Anterior vena cava (tissue), 1 donor: ENCODE measurements around a stretch of chr1.

- PRO-cap: no peak
Observed at GRCh38 chr1:117114768-117115311, 6.7 kb downstream of the TRIM45 start.

DNA sequence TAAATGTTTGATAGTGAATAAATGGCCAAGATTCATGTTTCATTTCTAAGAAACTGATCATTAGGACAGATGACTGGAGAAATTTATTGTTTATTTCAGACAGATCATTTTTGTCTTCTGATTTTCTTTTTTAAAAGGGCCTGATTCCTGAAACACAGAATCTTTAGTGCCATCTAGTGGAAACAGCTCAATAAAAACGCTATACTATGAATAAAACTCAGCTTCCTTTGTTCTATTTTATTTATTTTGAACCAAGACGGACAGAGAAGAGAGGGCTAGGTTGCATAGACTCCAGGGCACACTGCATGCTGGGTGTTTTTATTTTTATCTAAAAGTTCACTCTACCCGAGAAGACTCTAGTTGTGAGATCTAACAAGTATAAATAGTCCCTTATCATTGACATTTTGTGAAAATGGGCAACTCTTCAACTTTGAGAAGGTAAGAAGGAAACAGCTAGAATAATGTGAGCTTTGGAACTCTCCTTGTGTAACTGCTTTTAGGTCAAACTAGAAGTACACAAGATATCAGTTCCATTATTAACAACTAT is 7.1 kb upstream of the TRIM45 start:
- PRO-cap: no peak

DNA sequence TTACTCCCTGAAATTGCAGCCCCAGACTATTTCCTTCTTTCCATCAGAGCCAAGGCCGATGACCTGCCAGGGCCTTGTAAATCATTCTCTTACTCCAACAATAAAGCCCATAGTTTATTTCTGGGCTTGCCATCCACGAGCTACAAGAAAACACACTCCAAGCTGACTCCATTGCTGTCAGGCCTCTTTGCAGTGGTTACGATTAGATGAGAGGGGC is 21.3 kb upstream of the VTCN1 start:
- PRO-cap: no peak

DNA sequence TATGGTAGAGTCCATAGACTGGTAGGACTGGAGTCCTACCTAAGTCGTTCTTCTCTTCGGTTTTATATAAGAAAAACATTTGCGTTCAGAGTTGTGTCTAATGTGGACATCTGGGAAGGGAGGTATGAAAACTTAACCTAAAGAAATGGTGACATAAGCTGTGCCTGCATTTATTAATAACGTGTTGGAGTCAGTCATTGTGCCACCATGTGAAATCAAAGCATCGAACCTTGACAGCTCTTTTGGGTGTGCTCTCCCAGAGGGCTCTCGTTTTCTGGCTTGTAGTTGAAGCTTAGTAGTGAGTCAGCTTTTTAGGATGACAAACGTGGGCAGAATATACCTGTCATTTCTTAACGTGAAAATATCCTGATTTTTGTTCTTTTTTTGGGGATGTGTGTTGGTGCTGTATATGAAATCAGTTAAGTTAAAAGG is 1.4 kb downstream of the MAN1A2 start:
- PRO-cap: unidirectional peak, minus-strand start at position 276 of the sequence

- PRO-cap: no peak
Observed at GRCh38 chr1:117615496-117616017, 9.7 kb downstream of the TENT5C start.

GRCh38 chr1:117629423-117630104 is 23.7 kb downstream of the TENT5C start:
- PRO-cap: no peak

DNA sequence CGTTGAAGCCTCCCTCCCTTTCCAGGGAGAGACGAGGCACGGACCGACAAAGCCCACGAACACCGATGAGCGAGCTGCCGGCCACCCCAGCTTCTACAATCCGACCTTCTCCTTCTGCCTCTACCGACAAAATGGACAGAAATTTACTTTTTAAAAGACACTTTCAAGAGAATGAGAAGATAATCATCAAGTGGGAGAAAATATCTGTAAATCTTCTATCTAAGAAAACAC is 150.7 kb downstream of the GDAP2 start:
- PRO-cap: no peak

DNA sequence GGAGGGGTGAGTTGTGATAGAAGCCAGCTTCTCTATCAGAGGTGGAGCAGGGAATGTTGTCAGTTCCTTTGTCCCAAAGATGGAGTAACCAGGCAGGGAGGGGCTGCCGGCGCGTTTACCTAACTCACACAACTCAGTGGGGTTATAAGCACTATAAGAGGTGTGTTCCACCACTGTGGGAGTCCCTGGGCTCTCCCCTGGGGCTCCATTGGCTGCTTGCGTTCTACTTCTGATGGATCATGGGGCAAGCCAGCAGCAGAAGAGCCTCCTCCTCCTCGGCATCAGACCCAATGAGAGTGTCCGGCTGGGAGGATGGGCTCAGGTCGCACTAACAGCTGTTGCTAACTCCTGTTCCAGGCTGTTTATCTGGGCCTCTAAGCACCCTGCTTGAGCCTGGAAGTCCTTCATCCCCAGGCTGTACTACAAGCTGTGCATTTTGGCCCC is 108.5 kb downstream of the GDAP2 start:
- PRO-cap: no peak

GRCh38 chr1:118461737-118462084 is 276.7 kb upstream of the SPAG17 start:
- PRO-cap: no peak

GRCh38 chr1:118912514-118912890 is 75.6 kb downstream of the TBX15 start:
- PRO-cap: no peak

GRCh38 chr1:119139455-119139874 is 988 bp downstream of the WARS2 start:
- PRO-cap: no peak

DNA sequence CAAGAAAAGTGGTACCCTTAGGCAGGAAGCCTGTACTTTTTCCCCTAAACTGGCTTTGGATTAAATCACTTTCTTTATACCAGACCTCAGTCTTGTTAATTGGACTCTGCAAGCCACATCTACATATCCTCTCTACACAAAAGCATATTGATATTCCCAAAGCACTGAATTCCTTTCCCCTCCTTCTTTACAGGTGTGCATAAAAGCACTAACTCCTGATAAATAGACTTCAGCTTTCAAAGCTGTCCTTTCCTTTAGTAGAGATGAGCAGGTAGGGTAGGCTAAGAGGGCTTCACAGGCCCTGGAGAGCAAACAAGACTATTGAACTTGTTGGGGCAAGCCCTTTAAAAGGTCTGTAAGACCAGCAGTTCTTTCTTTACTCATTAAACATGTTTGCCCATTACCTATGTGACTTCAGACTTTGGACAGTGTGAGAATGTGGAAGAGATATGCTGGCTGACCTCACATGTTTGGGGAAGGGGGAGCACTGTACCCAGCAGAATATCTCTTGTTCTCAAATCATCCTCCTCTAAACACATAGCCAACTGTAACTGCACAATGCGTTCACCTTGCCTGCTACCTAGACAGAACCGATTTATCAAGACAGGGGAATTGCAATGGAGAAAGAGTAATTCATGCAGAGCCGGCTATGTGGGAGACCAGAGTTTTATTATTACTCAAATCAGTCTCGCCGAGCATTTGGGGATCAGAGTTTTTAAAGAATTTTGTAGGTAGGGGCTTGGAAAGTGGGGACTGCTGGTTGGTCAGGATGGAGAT is 27.2 kb upstream of the HAO2 start:
- PRO-cap: no peak

DNA sequence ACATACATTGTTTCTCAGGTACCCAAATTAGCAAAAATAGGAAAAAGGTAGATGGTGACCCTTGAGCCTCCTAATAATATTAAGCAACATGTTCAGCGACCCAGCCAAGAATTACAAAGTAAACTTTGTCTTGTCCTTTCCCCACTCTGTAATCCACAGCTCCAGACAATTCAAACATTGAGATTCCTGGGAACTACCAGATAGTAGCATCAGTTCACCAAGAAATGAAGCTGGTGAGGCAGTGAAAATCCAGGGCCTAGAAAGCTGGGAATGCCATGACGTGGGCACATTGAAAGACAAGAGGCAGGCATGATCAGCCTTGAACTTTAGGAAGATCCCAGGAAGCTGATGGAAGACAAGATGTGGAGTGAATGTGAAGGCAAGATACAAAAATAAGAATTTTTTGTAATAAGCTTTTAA is 11.8 kb downstream of the HAO2 start:
- PRO-cap: no peak

DNA sequence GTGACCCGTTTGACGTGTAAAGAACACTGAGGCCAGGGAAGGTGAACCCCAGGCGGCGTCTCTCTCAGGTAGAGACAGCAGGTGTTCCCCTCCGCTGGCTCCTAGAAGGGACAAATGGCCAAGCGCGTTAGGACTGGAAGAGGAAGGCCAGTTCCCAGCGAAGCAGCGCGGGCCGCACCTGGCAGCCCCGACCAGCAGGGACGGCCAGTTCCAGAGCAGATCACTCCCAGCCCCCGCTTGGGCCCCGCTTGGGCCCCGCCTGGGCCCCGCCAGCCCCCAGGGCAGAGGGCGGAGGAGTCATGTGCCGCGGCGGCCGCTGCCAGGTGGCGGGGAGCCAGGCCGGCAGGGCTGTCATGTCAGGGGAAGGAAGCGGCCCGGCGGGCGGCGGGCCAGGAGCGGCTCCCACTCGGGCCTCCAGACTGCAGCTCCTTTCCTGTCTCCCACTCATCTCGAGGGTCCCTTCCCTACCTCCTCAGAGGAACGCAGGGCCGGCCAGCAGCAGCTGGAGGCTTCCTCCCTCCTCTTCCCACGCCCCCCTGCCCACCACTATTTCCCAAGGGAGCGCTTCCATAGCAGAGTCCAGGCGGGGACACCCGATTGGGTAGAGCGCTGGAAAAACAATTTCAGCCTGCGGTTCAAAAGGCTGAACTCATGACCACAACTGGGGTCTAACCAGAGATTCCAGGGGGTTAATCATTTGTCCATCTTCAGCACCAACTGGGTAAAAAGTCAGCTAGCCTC is 16.5 kb downstream of the ZNF697 start:
- PRO-cap: bidirectional peak, plus-strand start at position 475 of the sequence, minus-strand start at position 222 of the sequence

DNA sequence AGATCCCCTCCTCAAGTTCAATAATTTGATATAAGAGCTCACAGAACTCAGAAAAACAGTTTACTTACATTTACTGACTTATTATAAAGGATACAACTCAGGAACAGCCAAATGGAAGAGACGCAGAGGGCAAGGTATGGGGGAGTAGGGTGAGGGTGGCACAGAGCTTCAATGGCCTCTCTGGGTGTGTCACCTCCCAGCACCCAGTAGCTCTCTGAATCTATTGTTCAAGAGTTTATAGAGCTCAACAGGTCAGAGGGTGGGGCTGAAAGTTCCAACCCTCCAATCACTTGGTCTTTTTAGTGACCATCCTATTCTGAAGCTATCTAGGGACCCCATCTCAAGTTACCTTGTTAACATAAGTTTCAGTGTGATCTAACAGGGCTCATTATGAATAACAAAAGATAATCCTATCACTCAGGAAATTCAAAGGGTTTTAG is 31.1 kb upstream of the ZNF697 start:
- PRO-cap: no peak

GRCh38 chr1:119735237-119735789 is 23.6 kb downstream of the PHGDH start:
- PRO-cap: no peak

- PRO-cap: no peak
Observed at GRCh38 chr1:119748708-119749260, 19.9 kb downstream of the HMGCS2 start.

GRCh38 chr1:119779746-119780637 is 11.3 kb upstream of the HMGCS2 start:
- PRO-cap: no peak

- PRO-cap: no peak
Observed at GRCh38 chr1:119937576-119938145, 41.3 kb upstream of the ADAM30 start.

GRCh38 chr1:120277576-120277945 is 101.2 kb upstream of the SEC22B start:
- PRO-cap: no peak